Upper lobe of left lung (tissue), 5 donors: ENCODE measurements around the gene MAST2.

- PRO-cap, 2 experiments, result no peak in any of the 2 experiments
- RAMPAGE, long total RNA, 4 experiments, result no peak in any of the 4 experiments
Measured at GRCh38 chr1:44757400-44757738, 17.7 kb downstream of the KIF2C start.

DNA sequence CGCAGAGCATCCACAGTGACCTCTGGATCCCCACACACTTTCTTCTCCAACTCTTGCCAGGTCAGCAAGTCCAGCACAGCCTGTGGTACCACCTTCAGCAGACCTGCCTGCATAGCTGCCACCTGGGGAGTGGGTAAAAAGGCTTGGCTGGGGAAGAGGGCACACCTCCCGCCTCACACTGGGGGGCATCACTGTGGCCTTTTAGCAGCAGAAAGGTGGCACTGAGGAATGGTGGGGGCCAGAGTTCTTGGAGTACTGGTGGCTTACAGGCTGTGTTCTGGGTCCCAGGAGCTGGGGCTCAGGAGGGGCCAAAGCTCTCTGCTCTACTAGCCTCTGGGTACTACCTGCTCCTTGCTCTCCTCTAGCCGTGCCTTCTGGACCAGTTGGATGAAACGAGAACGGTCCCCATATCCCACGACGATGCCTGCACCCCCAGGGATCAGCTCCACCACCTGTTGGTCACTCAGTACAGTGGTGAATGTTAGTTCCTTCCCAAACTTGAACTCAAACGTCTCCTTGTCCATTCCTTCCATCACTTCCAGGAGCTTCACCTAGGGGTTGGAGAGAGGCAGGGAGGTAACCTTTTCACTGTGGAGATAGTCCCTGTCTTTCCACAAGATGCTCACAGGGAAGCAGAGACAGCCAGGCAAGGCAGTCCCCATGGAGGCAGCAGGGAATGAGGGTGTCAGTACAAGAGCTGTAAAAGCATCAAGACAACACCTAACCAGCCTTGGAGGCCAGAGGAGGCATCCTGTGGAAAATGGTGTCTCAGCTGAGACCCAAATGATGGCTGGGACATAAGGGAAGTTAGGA, 6.7 kb downstream of the HECTD3 start:
- PRO-cap, 2 experiments, result no peak in any of the 2 experiments
- RAMPAGE, long total RNA, 4 experiments, result start-site peak on the minus strand in 1 of 4 experiments, centred at positions 61 to 533 of the sequence, 10 to 17 reads per replicate

DNA sequence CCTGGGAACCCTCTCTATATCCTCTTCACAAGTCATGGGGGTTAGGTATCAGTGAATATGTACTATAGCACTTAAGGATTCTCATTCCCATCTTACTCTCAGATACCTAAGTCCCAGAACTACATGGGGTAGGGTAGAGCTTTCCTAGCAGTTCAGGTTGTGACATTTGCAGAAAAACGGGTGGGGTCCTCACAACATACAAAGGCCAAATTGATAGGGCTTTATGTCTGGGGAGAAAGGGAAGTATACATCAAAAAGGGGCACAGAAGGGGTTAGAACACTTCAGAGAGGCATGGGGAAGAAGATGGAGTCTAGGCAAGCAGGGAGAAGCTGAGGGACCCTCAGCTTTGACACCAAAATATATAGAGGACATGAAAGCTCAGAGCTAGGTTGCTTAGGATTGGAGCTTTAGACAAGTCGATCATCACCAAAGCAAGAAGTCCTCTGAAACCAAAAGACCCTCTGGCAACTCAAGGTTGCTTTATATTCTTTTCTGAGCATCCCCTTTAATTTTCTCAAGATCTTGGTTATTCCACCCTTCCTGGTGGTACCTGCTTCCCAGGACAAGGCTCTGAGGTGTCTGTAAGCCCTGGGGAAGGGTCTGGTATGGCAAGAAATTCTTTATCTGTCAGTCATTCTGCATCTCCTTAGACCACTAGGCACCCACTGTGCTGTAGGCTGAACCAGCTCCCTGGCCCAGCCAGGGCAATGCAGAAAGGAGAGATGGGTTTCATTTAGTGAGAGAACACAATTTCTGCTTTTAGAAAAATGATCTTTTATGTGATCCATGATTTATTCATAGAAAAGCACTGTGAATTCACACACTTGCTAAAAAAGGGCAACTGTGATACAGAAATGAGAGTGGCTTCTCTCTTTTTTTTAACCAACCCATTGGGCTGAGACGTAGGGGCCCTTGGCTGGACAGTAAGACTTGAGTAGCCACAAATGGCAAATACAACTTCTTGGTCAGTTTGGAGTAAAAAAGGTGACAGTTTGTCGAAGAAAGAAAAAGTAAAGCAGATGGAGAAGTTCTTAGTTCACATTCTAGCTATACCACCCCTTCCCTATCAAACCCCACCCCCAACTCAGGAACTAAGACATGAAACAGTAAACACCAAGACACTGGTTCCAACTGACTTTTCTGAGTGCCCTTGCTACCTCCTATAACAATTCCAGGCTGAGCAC, 4.0 kb downstream of the UROD start:
- PRO-cap, 2 experiments, result no peak in any of the 2 experiments
- RAMPAGE, long total RNA, 4 experiments, result no peak in any of the 4 experiments

DNA sequence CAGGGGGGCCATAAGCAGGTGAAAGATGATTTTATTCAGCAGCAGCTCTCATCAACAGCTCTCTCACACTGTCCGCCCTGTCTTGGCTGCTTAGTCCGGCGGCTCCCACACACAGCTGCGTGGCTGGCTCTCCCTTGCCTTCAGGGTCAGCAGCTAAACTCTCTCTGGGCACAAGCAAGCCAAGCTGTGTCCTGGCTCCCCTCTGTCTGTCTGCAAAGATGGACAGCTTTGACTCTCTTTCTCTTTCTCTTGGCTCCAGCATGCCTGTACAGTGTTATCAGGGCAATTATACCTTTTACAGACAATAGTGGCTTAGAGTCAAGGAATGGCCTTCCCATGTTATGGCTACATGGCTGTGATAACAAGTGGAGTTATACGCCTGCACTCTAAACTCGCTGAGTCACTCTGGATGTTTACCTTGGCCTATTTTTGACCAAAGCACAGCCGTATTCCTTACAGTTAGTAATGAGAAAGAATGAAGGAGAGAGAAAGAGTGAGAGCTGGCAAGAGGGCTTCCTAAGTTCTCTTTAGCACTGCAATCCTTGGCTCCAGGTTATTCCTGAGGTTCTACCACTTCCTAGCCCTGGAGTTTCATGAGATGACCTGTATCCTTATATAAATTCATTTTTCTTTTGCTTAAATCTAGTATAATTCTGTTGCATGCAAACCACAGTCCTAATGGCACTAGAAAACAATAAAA, 59.9 kb upstream of the ZSWIM5 start:
- PRO-cap, 2 experiments, result no peak in any of the 2 experiments
- RAMPAGE, long total RNA, 4 experiments, result no peak in any of the 4 experiments

- PRO-cap, 2 experiments, result no peak in any of the 2 experiments
- RAMPAGE, long total RNA, 4 experiments, result no peak in any of the 4 experiments
Measured at GRCh38 chr1:45343869-45344715, 4.1 kb downstream of the TOE1 start.

DNA sequence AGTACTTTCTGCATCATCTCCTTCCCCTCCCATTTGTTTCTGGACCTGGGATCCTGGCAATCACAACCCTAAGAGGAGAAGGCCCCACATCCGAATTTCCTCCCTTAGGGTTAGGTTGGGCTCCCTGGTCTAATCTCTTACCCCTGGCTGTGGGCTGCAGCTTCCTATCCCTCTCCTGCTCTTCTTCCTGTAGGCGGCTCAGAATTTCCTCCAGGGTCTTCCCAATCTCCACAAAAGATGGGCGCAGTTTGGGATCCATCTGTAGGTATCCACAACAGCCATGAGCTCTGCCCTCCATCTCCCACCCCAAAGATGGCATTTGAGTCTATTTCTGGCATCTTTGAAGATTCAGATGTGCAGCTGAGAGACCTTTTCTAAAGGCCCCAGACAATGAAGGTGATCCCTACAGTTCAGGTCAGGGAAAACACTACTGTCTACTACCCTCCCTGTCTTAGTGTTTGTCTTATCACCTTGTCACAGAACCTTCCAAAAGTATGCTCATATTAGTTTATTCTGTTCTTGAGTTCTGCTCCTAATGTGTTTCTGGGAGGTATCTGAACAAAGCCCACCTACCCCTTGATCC, 5.9 kb downstream of the TOE1 start:
- PRO-cap, 2 experiments, result no peak in any of the 2 experiments
- RAMPAGE, long total RNA, 4 experiments, result no peak in any of the 4 experiments

- PRO-cap, 2 experiments, result no peak in any of the 2 experiments
- RAMPAGE, long total RNA, 4 experiments, result no peak in any of the 4 experiments
Measured at GRCh38 chr1:45489981-45490615, 865 bp downstream of the TESK2 start.

DNA sequence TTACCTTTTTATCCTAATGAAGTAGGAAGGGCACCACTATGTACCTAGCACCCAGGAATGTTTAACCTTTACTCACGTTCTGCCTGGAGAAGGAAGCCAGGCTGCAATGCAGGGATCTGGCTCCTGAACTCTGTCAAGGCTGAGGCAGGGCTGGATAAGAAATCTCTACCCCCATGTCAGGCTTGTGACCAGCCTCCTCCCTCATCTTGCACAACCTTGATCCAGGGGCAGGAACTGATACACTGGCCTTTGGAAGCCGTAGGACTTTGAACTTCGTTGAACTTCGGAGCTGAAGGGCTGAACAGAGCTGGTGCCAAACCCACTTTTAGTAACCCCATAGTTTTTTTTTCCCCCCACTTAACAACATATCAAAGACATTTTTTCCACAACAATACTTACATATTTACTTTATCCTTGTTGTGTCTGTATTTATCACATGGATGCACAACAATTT, 8.0 kb upstream of the AKR1A1 start:
- PRO-cap, 2 experiments, result peak in 1 of 2 experiments; most common minus-strand start position 132 of the sequence (in 1)
- RAMPAGE, long total RNA, 4 experiments, result no peak in any of the 4 experiments

DNA sequence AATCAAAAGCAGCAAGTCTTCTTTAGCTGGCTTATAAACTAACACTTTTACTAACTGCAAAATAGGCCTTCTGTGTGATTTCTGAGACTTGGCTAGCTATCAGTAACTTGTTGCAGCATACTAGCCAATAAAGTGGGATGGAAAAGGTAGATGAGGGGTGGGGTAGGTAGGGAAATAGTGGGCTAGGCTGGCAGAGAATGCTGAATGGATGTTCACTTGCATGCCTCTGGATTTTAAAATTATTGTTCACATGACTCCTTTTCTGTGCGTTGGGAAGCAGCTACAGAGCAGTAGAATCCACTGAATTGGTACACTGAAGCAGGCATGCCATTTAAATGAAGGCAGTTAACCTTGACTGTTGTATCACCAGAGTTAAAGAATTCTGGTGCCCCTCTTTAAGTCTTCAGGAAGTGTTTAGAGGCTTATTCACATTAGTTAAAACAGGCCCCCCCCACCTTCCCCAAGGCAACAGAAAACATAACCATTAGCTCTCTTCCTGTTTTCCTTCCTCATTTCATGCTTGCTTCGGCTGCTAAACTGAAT, 15.3 kb downstream of the CCDC17 start:
- PRO-cap, 2 experiments, result no peak in any of the 2 experiments
- RAMPAGE, long total RNA, 4 experiments, result no peak in any of the 4 experiments

DNA sequence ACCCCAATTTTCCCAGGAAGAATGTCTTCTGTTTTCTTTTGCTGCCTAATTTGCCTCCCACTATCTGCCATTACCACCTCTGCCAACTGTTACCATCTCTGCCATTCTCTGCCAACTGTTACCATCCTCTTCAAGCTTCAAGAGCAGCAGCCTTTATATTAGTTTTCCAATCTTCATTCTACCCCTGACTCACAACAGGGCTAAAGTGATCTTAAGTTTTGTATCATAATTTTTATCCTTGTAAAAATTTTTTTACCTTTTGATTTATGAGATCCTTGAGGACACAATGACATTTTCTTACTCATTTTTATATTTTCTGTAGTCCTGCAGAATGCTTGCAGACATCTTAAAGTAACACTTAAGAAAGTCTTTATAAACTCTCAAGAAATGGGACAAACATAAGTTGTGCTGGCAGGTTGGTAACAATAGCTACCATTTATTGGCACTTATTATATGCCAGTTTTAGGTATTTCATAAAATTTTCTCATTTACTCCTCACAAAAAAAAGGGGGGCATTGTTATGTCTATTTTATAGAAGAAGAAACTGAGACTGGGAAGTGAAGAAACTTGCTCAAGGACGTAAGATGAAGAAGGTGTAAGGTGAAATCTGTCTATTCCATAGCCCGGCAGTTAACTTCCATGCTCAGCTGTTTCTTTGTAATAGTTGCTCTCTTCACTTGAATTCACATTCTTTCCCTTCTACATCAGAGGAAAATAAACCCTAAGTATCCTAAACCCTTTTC, 13.7 kb upstream of the CCDC17 start:
- PRO-cap, 2 experiments, result no peak in any of the 2 experiments
- RAMPAGE, long total RNA, 4 experiments, result no peak in any of the 4 experiments

DNA sequence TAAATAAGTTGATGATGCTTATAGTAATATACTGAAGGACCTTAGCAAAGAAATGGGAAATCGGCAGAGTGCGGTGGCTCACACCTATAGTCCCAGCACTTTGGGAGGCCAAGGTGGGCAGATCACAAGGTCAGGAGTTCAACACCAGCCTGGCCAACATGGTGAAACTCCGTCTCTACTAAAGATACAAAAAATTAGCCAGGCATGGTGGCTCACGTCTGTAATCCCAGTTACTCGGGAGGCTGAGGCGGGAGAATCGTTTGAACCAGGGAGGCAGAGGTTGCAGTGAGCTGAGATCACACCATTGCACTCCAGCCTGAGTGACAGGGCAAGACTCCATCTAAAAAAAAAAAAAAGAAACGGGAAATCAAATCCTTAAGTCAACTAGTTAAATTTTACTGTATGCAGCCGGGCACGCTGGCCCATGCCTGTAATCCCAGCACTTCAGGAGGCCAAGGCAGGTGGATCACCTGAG, 9.7 kb downstream of the TMEM69 start:
- PRO-cap, 2 experiments, result no peak in any of the 2 experiments
- RAMPAGE, long total RNA, 4 experiments, result no peak in any of the 4 experiments

DNA sequence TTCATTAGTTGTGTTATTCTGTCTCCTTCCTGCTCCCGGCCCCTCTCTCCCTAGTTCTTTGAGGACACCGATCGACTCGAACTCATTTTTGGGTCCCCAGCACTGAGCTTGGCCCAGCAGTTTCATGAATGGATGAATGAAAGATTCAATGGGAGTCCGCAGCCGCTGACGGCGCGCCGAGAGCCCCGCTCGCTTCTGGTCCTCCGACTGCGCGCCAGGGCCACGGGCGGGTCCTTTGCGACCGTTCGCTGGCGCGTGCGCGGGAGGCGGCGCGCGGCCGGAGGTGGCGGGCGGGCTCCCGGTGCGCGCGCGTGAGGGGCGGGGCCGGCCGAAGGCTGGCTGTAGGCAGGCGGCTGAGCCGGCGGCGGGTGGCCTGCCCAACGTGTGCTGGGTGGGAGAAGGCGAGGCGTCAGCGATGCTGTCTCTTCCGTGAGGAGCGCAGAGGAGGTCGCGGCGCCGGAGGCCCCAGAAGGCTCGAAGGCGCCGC, at the start of gene MAST2:
Gene MAST2, plus strand, starts transcription at position 342 of the 487 bp plus-strand sequence.
- PRO-cap, 2 experiments, result peak in 2 of 2 experiments; most common plus-strand start position 312 of the sequence (in 1); most common minus-strand start position 209 of the sequence (in 1)
- RAMPAGE, long total RNA, 4 experiments, result start-site peak on the plus strand in 2 of 4 experiments, centred at positions 322 to 342 of the sequence, 38 to 58 reads per replicate

DNA sequence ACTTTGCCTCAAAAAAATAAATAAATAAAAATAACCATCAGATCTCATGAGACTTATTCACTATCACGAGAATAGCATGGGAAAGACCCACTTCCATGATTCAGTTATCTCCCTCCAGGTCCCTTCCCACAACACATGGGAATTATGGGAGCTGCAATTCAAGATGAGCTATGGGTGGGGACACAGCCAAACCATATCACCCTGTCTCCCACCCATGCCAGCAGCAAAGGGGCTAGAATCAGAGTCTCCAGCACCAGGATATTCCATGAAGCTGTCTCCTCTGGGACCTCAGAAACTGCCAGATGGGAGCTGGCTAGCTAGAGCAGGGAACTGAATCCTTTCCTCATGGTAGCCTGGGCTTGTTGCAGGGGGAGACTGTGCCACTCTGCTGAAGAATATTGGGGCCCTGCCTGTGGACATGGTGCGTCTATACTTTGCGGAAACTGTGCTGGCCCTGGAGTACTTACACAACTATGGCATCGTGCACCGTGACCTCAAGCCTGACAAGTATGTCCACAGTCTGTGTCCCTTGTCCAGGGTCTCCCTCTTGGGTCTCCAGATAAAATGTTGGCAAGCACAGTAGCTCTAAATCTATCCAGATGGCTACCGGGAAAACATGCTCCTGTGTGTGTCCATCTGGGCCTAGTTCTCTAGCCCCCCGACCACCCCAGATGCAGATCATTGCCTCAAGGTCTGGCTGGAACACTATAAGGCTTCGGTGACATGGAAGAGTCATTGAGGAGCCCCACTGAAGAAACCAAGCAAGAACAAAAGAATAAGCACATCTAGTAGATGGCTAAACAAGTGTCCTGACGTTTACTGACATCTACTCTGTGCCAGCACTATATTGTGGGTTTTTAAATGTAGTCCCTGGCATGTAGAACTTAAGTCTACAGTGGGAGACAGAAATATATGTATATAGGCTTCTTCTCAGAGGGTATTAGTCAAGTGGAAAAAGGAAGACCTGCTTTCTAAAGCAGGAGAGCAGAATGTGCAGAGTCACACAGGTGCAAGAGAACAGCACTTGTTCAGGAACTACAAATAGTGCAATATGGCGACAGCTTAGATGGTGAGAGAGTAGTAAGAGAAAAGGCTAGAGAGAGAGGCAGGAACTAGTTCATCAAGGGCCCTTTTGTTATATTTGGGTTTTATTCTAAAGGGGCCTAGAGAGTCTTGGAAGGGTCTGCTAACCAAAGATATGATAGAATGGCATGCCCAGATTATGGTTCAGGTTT, 106.7 kb downstream of the PIK3R3 start:
- PRO-cap, 2 experiments, result no peak in any of the 2 experiments
- RAMPAGE, long total RNA, 4 experiments, result no peak in any of the 4 experiments

DNA sequence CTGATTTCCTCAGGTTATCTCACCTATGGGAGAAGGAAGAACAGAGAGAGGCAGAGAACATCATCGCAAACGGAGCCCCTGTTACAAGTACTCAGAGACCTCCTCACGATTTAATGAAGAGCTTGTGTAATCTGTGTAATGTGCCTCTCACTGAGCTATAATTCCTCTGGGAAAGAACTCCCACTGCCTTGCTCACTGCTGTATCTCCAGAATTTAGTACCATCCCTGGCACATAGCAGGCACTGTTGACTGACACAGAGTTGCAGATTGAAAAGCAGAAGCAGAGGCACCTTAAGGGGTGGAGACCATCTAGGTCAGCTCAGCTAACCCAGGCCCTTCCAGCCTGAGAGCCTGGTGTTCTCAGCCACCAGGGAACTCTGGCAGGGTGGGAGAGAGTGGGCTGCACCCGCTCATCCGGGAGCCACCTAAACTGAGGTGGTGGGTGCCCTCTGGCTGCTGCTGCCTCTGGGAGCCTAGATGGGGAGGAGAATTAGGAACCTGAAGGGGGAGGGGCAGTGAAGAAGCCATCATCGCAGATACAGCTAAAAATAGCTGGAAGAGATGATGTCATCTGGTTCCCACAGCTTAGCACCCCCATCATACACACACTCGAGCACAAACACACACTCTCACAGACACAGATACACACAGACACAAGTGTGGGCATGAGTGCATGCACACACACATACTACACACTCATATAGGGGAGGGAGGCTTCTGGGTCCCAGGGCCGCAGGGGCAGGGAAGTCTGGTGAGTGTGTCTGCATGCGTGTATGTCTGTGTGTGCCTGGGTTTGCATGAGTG, 1.5 kb upstream of the TSPAN1 start:
- PRO-cap, 2 experiments, result peak in 1 of 2 experiments; most common plus-strand start position 650 of the sequence (in 1); most common minus-strand start position 466 of the sequence (in 1)
- RAMPAGE, long total RNA, 4 experiments, result no peak in any of the 4 experiments

DNA sequence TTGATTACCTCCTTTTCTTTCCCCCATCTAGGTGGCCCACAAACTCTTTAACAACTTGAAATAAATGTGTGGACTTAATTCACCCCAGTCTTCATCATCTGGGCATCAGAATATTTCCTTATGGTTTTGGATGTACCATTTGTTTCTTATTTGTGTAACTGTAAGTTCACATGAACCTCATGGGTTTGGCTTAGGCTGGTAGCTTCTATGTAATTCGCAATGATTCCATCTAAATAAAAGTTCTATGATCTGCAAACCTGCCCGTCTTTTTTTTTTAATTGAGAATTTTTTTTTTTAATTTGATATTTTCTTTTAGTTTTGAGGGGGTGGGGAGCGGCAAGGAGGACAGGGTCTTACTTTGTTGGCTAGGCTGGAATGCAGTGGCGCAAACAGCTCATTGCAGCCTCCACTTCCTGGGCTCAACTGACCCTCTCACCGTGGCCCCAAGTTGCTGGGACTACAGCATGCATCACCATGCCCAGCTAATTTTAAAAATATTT, 13.1 kb downstream of the UQCRH start:
- PRO-cap, 2 experiments, result no peak in any of the 2 experiments
- RAMPAGE, long total RNA, 4 experiments, result no peak in any of the 4 experiments

- PRO-cap, 2 experiments, result peak in 1 of 2 experiments; most common plus-strand start chr1:46614077 (in 1); most common minus-strand start chr1:46613772 (in 1)
- RAMPAGE, long total RNA, 4 experiments, result no peak in any of the 4 experiments
Measured at GRCh38 chr1:46613521-46614242, 2.9 kb downstream of the MOB3C start.

DNA sequence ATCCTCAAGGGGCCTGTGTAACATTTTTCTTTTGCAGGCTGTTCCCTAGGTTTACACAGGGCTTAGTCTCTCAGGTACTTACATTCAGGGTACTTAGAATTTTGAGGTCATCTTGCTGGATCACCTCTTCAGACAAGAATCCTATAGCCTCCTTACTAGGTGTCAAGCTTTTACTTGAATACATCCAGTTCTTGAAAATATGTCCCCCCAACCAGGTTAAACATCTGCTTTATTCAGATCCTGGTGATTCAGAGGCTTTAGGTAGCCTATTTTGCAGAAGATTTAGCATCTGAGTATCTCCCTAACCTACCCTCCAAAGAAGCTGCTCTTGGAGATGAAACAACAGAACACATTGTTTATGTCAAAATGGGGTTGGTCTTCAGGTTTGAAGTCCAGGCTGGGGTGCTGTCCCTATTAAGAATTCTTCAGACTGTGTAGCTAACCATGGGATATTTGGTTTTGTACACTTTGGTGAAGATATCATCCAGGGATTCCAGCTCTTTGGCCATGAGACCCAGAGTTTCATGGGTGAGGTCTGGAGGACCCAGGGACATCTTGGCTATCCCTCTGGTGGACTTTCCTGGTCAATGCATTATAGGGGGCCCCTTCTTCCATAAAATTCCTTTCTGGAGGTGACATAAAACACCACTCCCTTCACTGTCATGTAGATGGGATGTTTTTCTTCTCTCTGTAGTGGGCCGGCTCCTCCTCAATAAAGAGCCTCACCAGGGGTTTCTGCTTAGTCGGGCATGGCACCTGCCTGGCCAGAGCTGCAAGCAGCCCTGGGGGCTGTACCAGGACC, 2.4 kb downstream of the ATPAF1 start:
- PRO-cap, 2 experiments, result no peak in any of the 2 experiments
- RAMPAGE, long total RNA, 4 experiments, result no peak in any of the 4 experiments

DNA sequence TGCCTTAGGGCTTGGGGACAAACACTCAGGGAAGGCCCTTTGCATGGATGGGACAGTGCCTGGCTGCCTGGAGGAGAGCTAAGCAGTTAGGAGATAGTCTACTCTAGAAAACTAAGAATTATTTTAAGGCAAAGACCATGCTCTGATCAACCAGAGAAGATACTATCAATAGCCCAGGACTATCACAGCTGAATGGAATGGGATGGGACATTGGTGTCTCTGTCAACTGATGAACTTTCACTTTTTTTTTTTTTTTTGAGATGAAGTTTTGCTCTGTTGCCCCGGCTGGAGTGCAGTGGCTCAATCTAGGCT, 308 bp downstream of the TEX38 start:
- PRO-cap, 2 experiments, result no peak in any of the 2 experiments
- RAMPAGE, long total RNA, 4 experiments, result no peak in any of the 4 experiments

DNA sequence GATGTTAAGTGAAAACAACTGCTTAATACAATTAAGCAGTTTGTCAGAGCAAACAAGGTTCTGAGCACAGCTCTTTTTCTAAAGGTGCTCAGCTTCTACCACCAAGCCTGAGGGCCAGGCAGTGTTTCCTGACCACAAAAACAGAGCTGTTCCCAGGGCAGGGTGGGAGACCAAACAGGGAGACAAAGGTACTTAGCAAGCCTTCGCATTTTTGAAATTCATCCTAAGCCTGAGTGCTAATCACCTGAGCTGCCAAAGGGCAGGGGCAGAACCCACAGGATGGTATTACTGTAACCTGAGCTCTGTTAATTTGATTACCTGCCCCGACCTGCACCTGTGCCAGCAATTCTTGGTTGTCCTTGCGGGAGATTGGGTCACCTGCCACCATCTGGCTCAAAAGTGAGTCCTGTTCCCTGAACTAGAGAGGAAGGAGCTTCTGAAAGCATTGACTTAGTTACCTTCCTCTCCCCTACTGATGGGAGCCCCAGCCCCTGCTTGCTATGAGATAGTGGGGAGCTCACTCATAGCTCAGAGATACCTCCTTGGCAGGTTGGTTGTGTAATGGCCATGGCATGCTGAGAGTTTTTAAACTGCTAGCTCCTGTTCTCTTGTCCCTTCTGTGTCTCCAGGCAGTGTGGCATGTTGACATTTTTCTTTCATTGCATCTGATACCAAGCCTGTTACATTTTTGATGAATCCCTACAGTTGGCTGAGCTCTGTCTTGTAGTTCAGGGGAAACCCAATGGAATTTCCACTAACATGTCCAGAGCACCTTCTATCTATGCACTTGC, 38.8 kb upstream of the EFCAB14 start:
- PRO-cap, 2 experiments, result peak in 1 of 2 experiments; most common plus-strand start position 345 of the sequence (in 1)
- RAMPAGE, long total RNA, 4 experiments, result no peak in any of the 4 experiments

GRCh38 chr1:46802096-46802575, 3.3 kb downstream of the CYP4B1 start:
- PRO-cap, 2 experiments, result peak in 1 of 2 experiments; most common minus-strand start chr1:46802211 (in 1)
- RAMPAGE, long total RNA, 4 experiments, result no peak in any of the 4 experiments